Bile duct (tissue), 1 donor: ENCODE measurements around a stretch of chr9.

DNA sequence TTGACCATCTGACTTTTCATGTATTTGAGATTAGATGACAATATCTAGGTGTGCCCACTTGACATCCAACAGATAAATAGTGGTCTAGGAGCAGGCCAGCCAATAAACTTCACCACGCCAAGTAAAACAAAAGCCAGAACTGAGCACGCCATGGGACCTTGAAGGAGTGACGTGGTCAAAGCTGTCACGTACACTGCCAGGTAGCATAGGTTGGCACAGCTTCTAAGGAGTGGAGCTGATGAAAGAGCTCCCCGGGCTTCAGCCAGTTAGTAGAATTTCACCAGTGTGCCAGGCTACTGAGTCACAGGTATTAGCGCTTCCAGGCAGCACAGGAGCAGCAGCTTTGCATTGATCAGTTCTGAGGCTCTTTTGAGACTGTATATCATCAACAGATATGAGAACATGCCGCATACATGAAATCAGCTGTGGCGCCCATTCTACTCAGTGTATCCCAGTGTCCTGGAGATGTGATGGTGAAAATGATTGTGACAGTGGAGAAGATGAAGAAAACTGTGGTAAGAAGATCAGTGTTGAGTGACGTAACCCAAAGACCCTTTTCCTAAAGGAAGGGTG lies 19.5 kb downstream of the VLDLR start:
- PRO-cap = no peak

DNA sequence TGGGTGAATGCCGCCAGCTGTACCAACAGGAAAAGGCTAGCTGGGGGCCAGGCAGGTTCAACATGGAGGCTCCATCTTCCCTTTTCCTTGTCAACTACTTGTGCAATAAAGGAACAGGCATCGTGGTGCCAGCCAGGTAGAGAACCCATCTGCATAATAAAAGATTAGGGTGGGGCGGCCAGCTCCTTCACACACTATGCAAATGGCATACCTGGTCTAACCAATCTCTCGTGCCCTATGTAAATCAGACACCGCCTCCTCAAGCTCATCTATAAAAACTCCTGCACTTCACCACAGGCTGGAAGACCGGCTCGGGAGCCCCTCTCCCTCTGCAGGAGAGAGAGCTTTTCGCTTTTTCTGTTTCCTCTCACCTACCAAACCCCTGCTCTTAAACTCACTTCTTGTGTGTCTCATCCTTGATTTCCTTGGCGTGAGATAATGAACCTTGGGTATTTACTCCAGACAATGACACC lies 244.3 kb upstream of the PUM3 start:
- PRO-cap = no peak

DNA sequence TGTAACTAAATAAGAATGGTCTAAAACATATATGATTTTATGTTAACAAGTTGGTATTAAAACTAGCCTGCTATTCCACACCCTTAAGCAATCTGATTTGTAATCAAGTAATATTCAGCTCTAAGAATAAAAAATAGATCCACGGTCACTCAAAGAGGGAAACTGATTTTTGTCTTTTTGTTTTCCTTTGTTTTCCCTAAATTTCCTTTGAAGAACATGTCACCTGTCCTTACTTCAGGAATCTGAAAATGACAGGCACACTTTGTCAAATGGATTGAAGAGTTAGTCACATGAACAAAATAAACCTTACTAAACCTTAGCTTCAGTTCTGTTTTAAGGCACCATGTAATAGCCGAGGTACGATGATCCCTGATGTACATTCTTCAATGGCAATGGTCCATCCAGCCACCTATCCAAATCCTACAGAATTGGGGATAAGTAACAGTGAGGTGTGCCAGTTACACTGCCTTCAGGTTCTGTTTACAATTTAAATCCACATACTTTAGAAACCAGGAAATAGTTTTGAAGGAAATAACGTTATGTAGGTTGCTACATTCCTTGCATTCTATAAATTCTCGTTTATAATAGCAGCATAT lies 302.2 kb downstream of the RFX3 start:
- PRO-cap = no peak

- PRO-cap = no peak
These were observed 48.6 kb downstream of the RFX3 start for GRCh38 chr9:3477131-3477741.

DNA sequence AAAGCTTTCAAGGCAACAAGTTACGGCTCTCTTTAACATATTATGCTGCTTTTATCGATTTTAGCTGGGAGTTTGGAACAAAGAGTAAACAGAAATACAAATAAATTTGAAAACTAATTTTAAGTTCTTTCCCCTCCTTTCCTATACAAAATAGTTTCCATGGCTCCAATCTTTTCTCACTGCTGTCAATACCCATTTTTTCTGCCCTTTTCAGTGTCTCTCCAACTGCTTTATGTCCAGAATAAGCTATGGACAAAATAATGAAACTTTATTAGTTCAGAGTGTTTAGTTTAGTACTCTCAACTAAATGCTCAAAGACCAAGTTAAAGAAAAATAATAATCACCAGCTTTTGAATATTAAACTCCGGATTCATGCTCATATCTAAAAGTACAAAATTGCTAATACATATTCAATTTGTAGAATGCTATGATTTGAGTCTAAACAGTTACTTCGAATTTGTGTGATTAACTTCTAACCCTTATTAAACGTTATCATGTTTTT lies 39.4 kb downstream of the RFX3 start:
- PRO-cap = no peak

- PRO-cap = no peak
These were observed 1.4 kb upstream of the RFX3 start for GRCh38 chr9:3527212-3527614.

DNA sequence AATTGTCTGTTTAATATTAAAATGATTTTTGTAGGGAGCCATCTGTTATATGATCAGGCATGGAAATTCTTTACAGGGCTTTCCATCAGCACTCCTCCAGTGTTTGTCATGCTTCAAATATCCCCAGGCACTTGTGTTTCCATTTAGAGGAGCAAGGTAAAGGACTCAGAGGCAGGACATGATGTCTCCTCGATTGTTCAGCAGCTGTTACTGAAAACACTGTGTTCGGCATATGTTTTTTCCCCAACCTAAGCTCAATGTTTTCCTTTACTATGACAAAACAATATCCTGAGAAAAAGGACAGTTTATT lies 172.3 kb upstream of the RFX3 start:
- PRO-cap = no peak

DNA sequence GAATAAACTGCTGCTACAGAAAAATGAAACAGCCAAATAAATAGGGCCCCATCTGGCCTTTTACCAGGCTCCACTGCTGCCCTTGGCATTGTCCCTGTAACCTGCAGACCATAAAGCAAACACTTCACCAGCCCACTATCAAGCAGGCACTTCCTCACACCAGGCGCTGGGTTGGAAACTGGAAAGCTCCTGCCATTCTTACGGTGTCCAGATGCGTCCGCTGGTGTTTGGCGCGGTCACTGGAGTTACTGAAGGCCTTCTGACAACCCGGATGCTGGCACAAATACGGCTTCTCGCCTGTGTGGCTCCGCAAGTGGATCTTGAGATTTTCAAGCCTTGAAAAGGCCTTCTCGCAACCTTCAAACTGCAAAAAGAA lies 363.1 kb downstream of the GLIS3 start:
- PRO-cap = no peak

DNA sequence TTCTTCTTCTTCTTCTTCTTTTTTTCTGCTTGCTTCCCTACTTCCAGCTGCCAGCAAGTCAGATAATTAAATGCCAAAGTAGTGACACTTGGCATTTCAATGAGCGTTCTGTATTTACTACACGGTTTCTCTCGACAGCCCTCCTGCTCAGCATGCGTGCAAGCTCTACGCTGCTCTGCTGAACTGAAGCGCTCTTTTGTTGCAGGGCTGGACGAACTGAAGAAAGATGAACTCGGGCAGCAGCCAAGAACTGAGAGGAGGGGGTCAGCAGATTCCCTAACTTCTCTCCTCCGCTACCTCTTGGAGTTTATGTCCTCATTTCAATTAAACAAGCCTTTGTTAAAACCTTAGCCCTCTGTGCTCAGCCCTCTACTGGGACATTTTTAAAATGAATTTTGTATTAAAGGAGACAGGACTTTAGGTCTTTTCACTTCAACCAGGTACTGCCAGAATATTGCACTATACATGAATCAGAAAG lies 319.0 kb downstream of the GLIS3 start:
- PRO-cap = no peak

GRCh38 chr9:4069702-4070252 lies 230.1 kb downstream of the GLIS3 start:
- PRO-cap = no peak

- PRO-cap = unidirectional peak, plus-strand start at chr9:4084004
These were observed 216.1 kb downstream of the GLIS3 start for GRCh38 chr9:4083782-4084110.

DNA sequence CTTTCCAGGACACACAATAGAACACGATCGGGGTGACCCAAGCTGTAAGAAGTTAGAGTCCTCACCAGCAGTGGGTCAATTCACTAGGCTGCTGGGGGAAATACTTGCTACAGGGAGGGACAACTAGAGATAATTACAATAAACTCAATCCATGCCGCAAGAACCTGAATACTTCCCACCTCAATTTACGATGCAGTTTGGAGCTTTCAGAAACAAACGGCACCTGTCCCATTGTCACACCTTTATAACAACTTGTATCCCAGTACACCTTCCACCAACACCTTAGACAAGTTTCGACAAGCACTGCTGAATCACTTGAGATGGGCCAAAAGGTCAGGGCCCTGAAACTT lies 194.1 kb downstream of the GLIS3 start:
- PRO-cap = bidirectional peak, plus-strand start outside the sequence, minus-strand start at position 246 of the sequence

DNA sequence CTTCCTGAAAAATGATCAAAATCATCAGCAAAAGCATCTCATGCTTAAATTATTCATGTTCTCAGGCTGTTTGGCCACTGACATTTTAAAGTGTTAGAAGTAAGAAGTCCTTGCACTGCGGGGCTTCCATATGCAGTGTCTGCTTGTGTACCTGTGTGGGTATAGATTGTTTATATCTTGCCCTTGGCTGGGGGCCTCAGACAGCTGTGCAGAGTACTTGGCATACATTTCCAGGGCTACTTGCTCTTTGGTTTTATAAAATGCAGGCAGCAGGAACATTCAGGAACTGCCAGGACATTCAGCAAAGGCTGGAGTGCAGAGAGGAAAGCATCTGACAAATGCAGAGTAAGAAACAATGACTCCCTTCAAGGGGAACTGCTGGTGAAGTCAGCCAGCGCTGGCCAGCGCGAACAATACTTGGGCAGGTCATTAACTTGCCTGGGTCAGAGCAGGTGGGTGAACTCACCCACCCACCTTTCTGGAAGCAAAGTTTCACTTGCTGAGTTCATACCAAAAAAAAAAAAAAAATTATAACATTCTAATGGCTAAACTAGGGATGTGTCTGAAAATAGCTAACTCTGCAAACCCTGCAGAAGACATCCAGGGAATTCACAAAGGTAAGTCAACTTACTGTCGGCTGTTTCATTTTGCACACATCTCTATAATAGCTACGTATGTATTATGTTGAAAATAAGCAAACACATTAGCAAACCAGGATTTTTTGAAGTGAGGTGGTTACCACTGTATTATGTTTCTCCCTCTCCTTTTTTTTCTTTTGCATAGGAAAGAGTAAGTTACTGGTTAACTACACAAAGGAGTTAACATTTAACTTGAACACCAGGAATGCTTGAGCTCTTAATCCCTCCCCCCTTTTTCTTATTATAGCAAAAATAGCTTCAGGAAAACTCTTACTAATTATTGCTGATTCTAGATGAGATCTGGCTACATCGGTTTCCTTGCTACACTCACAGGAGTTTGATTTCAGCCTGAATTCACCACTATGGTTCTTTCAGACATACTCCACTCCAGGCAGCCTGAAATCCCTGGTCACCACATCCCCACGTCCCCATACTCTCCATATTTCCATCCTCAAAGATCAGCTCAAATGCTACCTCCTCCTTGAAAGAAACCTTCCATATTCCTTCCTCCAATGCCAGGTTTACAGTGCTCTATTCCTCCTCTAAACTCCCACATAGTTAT lies 152.2 kb downstream of the GLIS3 start:
- PRO-cap = no peak

DNA sequence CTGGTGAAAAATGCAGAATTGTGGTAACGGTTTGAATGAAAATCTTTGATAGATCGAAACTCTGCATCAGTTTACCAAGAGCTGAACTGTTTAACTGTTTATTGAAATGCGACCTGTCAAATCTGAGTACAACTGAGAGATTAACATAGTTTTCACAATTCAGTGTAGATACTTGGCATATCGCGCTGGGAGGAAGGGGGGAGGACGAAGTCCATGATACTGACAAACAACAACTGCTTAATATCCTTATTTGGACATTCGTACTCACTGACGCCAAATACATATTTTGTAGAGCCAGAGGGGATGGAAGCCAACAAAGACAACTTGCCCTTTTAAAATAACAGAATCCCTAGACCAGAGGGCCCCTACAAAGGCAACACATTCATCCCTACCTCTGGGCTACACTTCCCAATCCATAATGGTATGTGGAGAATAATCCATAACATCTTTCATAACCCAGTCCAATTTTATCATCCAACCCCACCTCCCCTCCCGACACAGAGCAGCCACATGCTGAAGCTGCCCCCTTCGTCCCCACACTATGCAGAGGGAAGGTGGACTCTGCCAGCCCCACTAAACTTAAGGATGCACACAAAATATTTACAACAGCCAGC lies 93.1 kb downstream of the GLIS3 start:
- PRO-cap = no peak

DNA sequence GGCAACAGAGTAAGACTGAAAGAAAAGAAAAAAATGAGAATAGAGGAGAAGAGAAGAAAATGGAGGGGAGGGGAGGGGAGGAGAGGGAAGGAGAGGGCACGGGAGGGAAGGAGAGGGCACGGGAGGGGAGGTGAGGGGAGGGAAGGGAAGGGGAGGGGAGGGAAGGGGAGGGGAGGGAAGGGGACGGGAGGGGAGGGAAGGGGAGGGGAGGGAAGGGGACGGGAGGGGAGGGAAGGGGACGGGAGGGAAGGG lies 23.7 kb downstream of the GLIS3 start:
- PRO-cap = no peak

GRCh38 chr9:4424808-4425204 lies 65.5 kb upstream of the SLC1A1 start:
- PRO-cap = no peak

DNA sequence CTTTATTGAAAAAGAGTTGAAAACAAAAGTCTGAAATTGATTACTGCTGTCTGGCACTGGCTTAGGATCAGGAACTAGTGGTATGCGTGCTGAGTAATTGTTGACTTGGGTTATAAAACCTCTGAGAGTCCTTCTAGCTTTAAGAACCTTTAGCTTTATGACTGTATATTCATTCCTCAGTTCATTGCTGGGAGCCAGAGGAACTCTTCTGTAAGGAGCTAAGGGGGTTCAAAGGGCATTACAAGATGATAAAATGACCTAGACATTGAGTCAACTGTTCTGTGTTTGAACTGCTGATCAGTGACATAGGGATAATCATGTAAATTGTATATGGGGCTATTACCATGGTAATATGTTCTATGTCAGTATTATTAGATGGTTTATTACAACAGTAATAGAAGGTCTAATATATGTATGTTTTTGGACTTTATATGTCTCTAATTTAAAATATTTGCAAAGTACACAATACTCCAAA lies 7.7 kb downstream of the SLC1A1 start:
- PRO-cap = unidirectional peak, plus-strand start at position 179 of the sequence

DNA sequence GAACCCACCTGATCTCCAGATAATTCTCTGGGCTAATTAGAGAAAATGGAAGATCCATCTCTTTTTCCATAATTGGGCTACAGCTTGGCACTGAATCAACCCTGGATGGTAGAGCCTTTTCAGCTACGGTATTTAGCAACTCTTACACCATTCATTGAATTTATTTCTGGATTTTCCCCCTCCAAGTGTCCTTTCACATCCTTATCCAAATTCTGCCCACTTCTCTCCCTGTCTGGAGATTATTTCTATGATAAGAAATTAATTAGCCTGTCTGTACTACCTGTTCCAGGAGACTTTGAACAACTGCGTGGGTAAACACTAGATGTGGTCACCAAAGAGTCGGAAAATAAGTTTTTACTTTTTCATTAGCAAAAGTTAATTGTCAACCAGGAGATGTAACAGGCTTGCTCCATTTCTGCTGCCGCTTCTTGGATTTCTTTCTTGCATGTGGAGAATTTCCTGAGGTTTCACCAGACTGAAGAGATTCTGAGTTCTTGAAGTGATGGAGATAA lies 13.9 kb downstream of the SLC1A1 start:
- PRO-cap = no peak

- PRO-cap = no peak
These were observed 18.2 kb downstream of the SLC1A1 start for GRCh38 chr9:4508128-4509183.

- PRO-cap = no peak
These were observed 28.2 kb downstream of the AK3 start for GRCh38 chr9:4712715-4713226.